A549 (cell line): Measurements from ENCODE around the genes TNNT1 and UBE2S.

GRCh38 chr19:55115941-55117029 lies 1.2 kb downstream of the PPP1R12C start:
- PRO-cap, result no peak
CAGE:
- cytosol, long polyA plus RNA, result no peak
- long polyA plus RNA, result no peak
- nucleus, long polyA plus RNA, result no peak

DNA sequence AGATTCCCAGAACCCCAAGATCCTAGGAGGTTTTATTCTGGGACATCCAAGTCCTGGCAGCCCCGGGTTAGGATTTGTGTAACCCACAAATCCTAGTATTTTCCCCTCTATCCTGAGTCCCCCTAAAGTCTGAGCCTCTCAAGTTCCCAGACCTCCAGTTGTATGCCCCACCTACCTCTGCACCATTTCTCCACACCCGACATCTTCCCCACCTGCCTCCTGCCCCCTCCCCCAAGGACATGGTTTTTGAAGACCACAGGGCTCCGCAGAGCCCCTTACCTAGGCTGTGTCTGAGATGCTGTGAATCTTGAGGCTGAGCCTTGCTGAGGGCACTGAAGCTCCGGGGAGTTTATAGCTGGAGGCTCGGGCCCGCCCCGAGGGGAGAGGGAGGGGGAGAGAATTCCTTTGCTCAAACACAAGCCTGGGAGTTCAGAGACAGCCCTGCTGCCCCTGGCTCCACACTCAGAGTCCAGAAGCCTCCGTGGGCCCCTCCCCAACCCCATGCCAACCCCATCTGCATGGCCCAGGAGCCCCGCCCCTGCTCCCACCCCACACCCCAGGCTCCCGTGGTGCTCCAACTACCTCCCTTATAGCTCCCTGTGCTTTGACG lies at the start of gene TNNT1:
TNNT1 (minus strand) TSS at position 325 of the 610 bp plus-strand sequence.
- PRO-cap, result no peak
CAGE:
- cytosol, long polyA plus RNA, result no peak
- long polyA plus RNA, result no peak
- nucleus, long polyA plus RNA, result no peak

DNA sequence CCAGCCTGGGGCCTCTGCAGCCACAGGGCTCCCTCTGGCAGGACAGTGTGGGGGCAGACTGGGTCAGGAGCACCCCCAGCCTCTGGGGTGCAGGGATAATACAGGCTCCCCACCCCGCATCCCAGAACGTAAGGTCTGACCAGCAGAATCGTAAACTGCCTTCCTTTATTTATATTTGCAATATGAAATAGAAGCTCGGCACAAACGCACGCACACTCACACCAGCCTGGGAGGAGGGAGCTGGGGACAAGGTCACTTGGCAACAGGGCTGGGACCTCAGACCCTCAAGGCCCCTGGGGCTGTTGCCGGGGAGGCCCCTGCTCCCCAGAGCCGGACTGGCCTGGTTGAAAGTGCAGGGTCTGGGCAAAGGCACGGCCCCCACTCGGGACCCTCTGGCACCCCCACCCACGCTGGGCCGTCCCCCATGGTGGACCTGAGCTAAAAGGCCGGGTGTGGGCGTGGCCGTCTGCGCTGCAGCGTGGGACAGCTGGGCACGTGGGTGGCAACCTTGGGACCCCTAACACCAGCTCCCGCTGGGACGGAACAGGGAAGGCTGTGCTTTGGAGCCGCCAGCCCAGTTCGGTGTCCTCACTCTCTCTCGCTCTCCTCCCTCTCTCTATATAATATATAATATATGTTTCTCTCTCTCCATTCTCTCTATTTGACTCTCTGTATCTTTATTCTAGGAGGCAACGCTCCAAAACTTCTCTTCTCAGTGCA lies 1.2 kb upstream of the TMEM86B start:
- PRO-cap, result no peak
CAGE:
- cytosol, long polyA plus RNA, result no peak
- long polyA plus RNA, result no peak
- nucleus, long polyA plus RNA, result no peak

DNA sequence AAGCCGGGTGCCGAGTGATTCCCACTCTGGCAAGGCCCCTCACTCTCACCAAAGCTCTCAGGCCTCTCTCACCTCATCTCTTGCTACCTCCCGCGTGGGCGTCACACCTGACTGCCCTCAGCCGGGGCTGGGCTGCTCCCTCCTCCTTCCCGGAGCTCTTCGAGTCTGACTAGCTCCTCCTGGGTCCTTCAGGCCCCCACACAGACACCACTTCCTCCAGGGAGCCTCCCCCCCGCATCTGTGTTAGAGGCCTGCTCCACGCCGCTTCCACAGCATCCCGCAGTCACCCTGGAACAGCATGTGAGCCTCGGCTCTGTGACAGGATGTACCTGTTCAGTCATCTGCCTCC lies 3.2 kb downstream of the PPP6R1 start:
- PRO-cap, result no peak
CAGE:
- cytosol, long polyA plus RNA, result no peak
- long polyA plus RNA, result no peak
- nucleus, long polyA plus RNA, result no peak

DNA sequence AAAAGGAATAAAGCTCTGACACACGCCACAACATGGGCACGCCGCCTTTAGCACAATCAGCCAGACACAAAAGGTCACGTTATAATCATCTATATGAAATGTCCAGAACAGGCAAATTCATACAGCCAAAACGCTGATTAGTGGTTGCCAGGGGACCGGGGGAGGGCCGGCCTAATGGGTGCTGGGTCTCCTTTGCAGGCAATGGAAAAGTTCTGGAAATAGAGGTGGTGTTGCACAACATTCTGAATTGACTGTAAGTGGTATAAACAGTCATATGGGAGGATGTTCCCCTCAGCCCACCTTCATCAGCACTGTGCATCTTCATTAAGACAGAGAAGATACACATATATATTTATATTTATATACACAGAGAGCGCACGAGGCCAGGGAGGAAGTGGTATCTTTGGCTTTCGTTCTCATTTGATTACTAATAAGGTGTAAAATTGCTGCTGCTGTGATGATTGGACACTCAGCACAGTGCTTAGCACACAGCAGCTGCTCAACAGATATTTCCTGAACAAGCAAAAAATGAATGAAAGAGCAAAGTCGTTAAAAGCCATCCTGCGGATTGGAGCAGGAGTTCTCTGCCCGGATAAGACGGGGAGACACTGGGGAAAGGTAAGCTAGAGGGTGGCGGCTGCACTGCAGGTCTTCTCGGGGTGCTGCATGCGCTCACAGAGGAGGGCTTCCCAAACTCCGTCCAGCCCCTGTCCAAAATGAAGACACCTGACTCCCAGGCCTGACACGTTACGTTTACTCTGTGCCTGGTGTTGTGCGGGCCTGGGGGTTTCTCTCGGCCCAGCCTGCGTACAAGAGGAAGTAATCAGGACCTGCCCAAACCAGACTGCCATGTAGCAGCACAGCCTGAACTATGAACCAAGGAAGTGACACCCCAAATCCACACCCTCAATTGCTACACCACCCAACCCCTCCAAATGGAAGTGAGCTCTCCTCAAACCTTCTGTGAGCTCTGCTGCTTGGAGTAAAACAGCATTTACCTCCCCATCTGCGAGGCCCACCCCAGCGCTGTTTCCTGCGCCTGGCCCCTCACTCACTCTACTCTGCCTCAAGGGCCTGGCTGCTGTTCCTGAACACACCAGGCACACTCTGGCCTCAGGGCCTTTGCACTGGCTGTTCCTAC lies 3.4 kb downstream of the HSPBP1 start:
- PRO-cap, result no peak
CAGE:
- cytosol, long polyA plus RNA, result no peak
- long polyA plus RNA, result no peak
- nucleus, long polyA plus RNA, result no peak

GRCh38 chr19:55321474-55322176 lies 3.5 kb downstream of the TMEM150B start:
- PRO-cap, result no peak
CAGE:
- cytosol, long polyA plus RNA, result no peak
- long polyA plus RNA, result no peak
- nucleus, long polyA plus RNA, result no peak

- PRO-cap, result no peak
CAGE:
- cytosol, long polyA plus RNA, result no peak
- long polyA plus RNA, result no peak
- nucleus, long polyA plus RNA, result no peak
Observed at GRCh38 chr19:55324551-55325199, 466 bp downstream of the TMEM150B start.

- PRO-cap, result no peak
CAGE:
- cytosol, long polyA plus RNA, result no peak
- long polyA plus RNA, result no peak
- nucleus, long polyA plus RNA, result no peak
Observed at GRCh38 chr19:55374127-55374886, 2.3 kb upstream of the TMEM190 start.

DNA sequence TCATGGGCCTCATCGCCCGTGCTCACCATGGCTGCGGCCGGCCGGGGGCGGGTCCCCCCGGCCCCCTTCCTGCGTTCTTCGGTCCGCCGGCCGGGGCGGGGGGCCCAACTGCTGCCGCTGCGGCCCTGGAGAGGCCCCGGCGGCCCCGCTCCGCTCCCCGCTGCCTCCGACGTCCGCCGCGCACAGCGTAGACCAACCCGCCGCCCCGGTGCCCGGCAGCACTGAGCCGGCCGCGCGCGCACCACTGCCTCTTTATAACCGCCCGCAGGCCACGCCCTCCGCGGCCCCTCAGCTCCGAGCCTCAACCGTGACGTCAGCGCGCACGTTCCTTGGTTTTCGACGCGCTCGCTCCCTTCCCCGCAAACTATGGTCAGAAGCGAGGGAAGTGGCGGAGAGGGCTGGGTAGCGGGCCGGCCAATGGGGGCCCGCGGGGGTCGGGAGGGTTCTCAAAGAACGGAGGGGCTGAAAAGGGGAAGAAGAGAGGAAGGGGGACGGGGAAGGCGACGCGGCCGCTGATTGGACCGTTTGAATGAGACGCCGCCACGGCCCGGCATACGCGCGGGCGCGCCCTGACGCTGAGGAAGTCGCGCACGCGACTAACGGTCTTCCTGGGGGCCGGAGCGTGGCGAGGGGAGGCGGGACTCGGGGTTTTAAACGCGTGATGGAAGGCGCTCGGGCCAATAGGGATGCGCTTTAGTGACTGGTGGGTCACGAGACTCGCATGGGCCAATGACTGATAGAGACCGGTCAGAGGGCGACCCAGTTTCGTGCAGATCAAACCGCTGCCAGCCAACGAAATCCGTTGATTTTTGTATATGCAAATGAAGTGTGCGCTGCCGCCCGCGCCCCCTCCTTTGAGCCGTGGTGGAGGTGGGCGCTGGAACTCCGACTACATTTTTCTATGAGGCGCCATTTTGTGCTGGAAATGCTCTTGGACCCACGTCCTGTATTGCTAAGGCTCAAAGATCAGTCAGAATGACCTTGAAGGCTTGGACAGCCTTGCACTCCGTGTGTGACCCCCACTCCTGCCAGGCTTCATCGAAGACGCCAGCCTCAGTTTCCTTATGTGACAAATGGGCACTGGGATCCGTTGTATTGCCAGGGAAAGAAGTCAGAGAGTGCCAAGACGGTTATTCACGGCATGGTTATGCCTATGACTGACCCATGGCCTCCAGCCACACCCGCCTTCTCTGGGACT lies at the start of gene UBE2S:
UBE2S (minus strand) TSS at position 228 of the 1,198 bp plus-strand sequence.
- PRO-cap, result bidirectional peak, plus-strand start at position 362 of the sequence, minus-strand start at position 229 of the sequence; bidirectional peak, plus-strand start at position 749 of the sequence, minus-strand start at position 598 of the sequence
CAGE:
- cytosol, long polyA plus RNA, result start-site peak on the minus strand centred at position 210 of the sequence, 39 bp wide, 20,138 and 27,349 reads in 2 replicates
- long polyA plus RNA, result start-site peak on the minus strand centred at position 227 of the sequence, 11 bp wide, 501 and 352 reads in 2 replicates
- nucleus, long polyA plus RNA, result start-site peak on the minus strand centred at position 214 of the sequence, 32 bp wide, 2,294 and 31,428 reads in 2 replicates

DNA sequence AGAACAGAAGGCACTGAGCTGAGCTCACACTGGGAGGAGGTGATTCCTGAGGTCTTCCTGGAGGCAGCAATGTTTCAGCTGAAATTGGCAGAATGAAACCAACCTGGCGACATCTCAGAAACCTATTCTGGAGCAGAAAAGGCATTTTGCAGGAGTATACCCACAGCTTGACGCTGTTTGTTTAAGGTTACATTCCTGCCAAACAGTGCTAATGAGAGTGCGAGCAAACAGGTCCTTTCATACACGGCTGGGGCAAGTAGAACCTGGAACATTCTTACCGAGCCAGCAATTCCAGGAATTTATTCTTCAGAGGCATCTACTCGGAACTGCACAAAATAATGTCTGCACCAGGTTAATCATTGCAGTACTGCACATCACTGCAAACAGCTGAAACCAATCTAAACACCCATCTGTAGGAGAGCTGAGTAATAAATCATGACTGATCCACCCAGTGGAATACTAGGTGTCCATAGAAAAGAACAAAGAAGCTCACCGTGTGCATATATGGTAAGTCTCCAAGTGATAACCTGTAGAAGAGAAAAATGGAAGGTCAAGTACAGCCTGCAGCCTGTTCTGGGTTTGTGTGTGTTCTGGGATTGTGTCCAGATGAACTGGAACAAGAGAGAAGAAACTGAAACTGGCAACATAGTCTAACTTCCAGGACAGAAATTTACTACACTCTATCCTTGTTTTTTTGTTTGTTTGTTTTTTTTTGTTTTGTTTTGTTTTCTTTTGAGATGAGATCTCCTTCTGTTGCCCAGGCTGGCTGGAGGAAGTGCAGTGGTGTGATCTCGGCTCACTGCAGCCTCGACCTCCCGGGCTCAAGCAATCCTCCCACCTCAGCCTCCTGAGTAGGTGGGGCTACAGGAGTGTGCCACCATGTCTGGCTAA lies 1.3 kb upstream of the ZNF579 start:
- PRO-cap, result no peak
CAGE:
- cytosol, long polyA plus RNA, result no peak
- long polyA plus RNA, result no peak
- nucleus, long polyA plus RNA, result no peak

DNA sequence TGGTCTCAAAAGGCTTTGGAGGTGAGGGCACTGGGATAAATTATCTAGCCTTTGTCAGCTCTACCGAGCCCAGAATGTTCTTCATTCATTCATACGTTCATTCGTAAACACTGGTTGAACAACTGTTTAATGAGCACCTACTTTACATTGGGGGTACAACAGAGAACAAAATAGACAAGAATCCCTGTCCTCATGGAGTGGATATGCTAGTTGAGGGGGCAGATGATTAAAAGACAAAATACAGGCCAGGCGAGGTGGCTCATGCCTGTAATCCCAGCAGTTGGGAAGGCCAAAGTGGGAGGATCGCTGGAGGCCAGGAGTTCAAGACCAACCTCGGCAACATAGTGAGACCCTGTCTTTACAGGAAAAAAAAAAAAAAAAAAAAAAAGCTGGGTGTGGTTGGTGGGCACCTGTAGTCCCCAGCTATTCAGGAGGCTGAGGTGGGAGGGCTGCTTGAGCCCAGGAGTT lies 1.7 kb downstream of the ZNF865 start:
- PRO-cap, result no peak
CAGE:
- cytosol, long polyA plus RNA, result no peak
- long polyA plus RNA, result no peak
- nucleus, long polyA plus RNA, result no peak

DNA sequence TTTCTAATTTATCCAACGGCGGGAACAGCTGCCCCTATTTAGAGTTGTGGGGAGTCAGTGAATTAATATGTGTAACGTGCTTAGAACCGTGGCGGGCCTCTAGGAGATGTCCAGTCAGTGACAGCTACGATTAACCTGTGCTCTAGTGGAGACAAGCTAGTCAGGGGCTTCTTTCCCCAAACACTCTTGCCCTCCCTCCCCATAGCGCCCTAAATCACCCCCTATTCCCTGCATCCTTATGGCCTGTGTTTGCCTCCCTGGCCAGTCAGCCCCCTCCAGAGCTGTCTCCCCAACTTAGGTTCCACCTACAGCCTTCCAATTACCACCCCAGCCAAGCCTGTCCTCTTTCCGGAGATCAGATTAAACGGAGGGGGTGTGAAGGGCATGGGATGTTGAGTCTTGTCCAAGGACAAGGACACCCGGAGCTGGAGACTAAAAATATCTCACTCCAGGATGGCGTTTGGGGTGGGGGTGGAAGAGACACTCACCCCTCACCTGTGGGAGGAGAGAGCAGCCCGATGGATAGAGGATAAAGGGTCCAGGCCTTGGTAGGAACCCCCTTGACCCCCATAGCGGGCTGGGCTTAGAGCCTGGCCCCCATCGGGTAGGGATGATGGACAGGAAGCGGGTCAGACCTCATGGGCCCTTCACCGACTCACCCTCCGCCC lies 5.8 kb downstream of the ZNF865 start:
- PRO-cap, result no peak
CAGE:
- cytosol, long polyA plus RNA, result no peak
- long polyA plus RNA, result no peak
- nucleus, long polyA plus RNA, result no peak

DNA sequence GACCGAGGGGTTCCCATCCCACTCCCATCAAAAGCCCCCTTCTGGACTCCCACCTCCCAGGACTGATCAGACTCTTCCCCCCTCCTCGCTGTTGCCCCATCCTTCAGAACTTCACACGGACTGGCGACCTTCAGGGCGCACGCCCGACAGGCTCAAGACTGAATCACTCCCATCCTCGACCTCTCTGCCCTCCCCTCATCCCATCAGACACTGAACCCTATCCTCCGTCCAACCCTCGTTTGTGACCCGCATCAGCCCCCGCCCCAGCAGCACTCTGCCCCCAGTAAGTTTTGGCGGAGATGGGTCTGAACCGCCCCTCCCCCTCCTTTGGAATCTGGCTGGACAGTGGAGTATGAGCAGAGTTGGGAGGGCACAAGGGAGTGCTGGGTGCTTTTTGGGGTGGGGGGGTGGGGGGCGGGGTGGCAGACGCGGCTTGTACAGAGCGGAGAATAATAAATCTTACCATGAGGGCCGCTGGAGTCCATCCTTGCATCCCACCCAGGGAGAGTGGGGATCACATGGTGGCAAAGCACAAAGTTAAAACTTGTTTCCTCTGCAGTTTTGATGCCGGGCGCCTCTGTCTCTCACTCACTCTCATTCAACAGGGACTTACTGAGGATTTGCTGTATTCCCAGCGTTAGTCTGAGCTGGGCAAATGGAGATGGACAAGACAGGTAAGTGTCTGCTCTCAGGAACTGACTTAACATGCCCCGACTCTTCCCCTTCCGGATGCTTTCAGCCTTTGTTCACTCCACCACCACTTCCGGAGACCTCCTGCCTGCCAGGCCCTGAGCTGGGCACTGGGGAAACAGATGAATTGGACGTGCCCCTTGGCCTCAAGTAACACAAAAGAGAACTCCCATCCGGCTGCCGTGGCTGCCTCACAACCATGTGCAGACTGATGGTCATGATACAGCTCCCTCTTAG lies 7.3 kb downstream of the ZNF784 start:
- PRO-cap, result no peak
CAGE:
- cytosol, long polyA plus RNA, result no peak
- long polyA plus RNA, result no peak
- nucleus, long polyA plus RNA, result no peak

- PRO-cap, result no peak
CAGE:
- cytosol, long polyA plus RNA, result no peak
- long polyA plus RNA, result no peak
- nucleus, long polyA plus RNA, result no peak
Observed at GRCh38 chr19:55644129-55644388, 610 bp downstream of the ZNF581 start.

- PRO-cap, result no peak
CAGE:
- cytosol, long polyA plus RNA, result no peak
- long polyA plus RNA, result no peak
- nucleus, long polyA plus RNA, result no peak
Observed at GRCh38 chr19:55652252-55652772, 2.5 kb upstream of the U2AF2 start.

GRCh38 chr19:55670298-55670978 lies 4.6 kb upstream of the EPN1 start:
- PRO-cap, result no peak
CAGE:
- cytosol, long polyA plus RNA, result no peak
- long polyA plus RNA, result no peak
- nucleus, long polyA plus RNA, result no peak

- PRO-cap, result no peak
CAGE:
- cytosol, long polyA plus RNA, result no peak
- long polyA plus RNA, result no peak
- nucleus, long polyA plus RNA, result no peak
Observed at GRCh38 chr19:55687097-55687899, 12.3 kb downstream of the EPN1 start.

GRCh38 chr19:55688399-55689196 lies 13.6 kb downstream of the EPN1 start:
- PRO-cap, result no peak
CAGE:
- cytosol, long polyA plus RNA, result no peak
- long polyA plus RNA, result no peak
- nucleus, long polyA plus RNA, result no peak

- PRO-cap, result no peak
CAGE:
- cytosol, long polyA plus RNA, result no peak
- long polyA plus RNA, result no peak
- nucleus, long polyA plus RNA, result no peak
Observed at GRCh38 chr19:55694396-55695026, 19.5 kb downstream of the EPN1 start.

DNA sequence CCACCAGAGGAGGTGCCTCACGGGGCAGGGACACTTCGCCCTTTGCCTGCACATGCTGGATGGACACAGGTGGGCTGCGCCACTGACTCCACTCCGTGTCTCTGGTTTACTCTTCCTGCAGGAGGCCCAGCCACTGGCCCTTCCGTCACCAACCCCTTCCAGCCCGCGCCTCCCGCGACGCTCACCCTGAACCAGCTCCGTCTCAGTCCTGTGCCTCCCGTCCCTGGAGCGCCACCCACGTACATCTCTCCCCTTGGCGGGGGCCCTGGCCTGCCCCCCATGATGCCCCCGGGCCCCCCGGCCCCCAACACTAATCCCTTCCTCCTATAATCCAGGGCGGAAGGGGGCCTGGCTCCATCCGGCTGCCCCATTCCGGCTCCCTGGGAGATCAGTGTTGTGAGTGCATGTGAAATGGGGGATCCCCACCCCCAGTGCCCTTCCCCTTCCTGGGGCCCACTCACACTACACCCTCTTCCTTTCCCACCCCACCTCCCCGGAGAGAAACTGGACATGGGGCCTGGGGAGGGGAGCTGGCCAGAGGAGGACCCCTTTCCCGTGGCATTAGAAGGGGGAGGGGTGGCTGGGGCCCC lies 20.1 kb downstream of the EPN1 start:
- PRO-cap, result no peak
CAGE:
- cytosol, long polyA plus RNA, result no peak
- long polyA plus RNA, result no peak
- nucleus, long polyA plus RNA, result no peak